Tongue (tissue), 2 donors: ENCODE data around the genes KRTAP5-7 and ANAPC15.

DNA sequence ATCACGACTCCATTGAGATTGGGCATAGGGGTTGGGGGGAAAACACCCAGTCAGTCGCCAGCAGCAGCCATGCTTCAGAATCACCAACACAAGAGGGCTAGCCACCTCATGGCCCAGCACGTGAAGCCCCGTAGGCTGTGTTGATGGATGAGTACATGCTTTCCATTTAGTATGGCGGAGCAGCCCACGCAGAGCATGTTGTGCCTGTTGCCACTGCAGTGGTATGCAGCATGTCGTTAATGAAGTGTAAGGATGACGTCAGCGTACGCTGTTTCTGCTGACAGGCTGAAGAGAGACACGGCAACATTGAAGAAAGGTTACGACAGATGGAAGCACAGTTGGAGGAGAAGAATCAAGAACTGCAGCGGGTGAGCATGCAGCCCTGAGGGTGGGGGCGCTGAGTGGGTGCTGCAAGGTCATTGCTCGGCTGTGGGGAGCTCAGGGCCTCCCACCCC lies 62.7 kb downstream of the PPFIA1 start:
- RAMPAGE, long total RNA = no peak

GRCh38 chr11:70383827-70385050 lies 14.1 kb upstream of the CTTN start:
- RAMPAGE, long total RNA = no peak

- RAMPAGE, long total RNA = no peak
Observed at GRCh38 chr11:70568437-70568938, 170.2 kb downstream of the CTTN start.

DNA sequence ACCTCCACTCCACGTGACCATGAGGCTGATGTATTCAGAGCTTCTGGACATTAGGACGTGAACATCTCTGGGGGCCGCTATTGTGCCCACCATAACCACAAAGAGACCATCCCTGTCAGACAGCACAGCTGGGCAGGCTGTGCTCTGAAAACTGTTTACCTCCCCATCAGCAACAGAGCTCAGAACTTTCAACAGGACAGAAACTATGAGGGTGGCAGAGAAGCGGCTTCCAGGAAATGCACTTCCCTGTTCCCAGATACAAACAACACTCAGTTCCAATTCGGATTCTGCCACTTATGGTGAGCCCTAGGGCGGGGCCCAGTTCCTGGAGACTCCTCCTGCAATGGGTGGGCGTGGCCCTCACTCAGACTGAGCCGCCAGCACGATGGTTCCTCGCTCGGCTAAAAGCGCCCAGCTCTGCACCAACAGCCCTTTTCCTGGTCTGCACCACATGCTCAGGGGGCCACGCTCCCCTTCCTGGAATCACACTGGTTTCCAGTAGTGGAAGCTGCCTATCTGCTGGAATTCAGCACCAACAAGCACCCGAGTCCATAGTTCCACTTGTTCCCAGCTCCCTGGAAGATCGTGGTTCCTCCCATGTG lies 314.1 kb downstream of the CTTN start:
- RAMPAGE, long total RNA = no peak

DNA sequence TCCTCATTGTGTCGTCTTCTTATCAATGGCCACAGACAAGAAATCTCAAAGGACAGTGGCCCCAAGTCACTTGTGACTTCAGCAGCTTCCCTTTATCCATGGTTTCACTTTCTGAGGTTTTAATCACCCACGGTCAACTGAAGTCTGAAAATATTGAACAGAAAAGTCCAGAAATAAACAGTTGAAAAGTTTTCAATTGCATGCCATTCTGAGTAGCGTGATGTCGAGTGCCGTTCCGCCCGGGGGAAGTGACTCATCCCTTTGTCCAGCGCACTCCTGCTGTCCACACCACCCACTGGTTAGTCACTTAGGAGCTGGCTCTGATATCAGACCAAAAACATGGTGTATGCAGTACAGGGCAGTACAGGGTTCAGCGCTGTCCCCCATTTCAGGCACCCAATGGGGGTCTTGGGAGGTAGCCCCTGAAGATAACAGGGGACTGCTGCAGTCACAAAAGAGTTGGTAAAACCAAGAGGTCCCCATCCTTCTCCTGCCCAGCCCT lies 389.9 kb downstream of the CTTN start:
- RAMPAGE, long total RNA = no peak

DNA sequence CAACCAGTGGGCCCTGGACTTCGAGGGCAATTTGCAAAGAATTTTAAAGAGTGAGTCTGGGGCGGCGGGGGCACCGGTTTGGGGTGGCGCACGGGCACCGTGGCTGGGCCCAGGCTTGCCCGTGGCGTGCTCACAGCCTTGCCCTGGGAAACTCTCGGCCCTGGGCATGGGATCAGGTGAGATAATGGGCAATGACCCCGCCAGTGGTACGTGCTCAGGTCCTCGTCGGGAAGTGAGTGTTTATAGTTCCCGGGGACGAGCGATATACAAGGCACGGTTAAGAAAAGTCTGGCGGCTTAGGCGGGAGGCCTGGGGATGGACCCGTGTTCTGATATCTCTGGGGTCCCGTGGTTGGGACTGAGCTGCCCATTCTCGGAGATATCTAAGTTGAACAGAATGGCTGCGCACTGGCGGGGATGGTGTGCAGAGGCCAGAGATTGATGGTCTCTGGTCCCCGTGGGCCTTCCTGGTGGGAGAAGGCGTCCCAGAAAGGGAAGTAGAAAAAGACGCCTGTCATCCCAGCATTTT lies 393 bp downstream of the NADSYN1 start:
- RAMPAGE, long total RNA = no peak

GRCh38 chr11:71526929-71527450 lies at the start of gene KRTAP5-7:
KRTAP5-7 (plus strand) TSS chr11:71527267.
- RAMPAGE, long total RNA = no peak

- RAMPAGE, long total RNA = no peak
Observed at GRCh38 chr11:71626330-71626697, 43.6 kb upstream of the KRTAP5-11 start.

DNA sequence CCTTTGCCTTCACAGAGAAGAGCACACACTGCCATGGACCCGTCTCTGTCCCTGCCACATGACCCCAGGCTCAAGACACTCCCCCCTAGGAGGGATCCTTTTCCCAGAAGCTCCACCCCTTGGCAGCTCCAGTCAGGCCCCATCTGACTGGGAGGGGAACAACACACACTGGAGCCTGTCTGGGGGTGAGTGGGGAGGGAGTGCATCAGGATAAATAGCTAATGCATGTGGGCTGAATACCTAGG lies 28.4 kb upstream of the DEFB108B start:
- RAMPAGE, long total RNA = no peak

DNA sequence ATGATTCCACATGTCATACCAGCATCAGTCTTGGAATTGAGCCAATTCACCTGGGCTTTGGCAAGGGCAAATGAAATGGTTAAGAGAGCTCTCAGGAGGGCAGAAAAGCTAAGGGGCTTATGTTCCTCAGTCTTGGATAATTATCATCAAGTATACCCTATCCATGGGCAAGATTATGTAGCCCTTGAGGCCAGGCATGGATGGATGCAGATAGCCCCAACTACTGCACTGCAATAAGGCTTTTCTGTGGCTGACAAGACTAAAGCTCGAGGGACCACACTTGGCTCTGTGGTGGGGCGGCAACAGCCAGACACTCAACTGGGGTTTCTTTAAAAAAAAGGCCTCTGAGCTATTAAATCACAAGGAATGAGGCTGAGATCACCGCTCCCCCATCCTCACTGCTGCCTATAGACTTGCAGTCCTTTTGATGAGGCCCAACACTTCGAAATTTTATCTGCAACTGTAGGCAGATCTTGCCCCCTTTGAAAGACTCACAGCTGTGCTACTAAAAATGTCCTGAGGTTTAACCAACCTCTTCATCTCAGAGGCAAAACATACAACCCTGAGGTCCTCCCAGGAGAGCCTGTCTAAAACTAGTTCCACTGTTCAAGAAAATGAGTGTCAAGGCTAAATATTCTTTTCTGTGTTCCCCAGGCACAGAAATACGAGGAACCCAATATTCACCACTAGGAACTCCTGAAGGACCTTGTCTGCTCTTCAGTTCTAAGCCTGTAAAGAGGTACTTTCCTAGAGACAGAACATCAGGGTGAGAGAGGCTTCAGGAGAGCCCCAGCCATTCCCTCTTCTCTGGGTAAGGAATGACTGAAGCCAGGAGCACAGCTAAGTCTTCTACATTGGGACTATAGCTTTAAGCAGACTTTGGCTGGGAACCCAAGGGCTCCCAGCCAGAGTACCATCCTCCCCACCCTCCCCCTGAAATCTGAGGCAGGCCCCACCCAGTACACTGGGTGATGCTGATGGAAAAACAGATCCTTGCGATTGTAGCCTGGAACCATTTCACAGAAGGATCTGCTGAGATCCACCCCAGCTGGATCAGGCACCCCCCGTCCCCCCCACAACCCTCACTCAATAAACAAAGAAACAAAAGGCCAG lies 39.4 kb downstream of the IL18BP start:
- RAMPAGE, long total RNA = no peak

GRCh38 chr11:72100128-72100875 lies 2.8 kb downstream of the LAMTOR1 start:
- RAMPAGE, long total RNA = no peak

DNA sequence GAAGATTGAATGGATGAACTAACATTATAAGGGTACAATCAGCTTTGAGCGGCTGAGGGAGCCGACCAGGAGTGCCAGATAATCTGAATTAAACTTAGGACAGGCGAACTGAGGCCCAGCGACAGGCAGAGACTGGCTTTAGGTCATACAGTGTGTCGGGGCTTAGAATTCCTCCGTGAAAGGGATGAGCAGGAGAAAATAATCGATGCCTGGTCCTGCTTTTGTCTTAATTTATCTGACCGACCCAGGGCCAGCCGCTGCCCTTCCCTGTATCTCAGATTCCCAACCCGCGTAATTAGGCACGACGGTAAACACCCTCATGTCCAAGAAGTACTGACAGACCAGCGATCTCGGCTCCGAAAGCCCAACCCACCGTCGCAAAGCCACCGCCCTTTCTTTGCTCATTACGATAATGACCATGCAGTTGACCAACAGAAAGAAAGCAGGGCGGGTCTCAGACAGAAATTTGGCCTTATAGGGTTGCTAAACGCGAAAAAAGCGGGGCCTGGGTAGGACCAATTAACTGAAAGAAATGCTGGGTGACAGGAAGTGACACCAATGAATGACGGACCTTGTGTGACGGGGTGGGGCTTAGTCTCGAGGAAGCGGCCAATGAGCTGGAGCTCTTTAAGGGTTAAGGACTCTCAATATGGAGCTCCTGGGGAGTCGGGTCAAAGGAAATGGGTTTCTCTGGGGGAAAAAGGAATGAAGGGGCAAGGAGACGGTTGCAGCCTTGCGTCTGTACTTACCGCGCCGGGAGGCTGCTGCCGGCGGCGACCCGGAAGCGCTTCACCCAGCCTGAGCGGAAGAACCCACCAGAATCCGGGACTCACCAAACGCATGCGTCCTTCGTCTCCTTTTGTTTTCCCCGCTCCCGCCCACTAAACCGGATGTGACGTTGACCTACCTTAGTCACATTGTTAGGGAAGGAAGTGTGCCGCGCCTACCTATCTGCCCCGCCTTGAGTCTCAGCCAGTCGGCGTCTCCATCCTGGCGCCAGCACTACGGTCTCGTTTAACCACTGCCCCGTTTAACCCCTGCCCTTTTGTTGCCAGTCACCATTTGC lies at the start of gene ANAPC15:
Gene ANAPC15 (minus strand): TSS at position 795 of the 1,066 bp plus-strand sequence.
- RAMPAGE, long total RNA = start-site peak on the minus strand centred at position 795 of the sequence, 65 bp wide, 290 and 71 reads in 2 replicates

GRCh38 chr11:72112967-72113242 lies 410 bp upstream of the ANAPC15 start:
- RAMPAGE, long total RNA = no peak

- RAMPAGE, long total RNA = no peak
Observed at GRCh38 chr11:72124444-72124904, 11.1 kb upstream of the FOLR3 start.

GRCh38 chr11:72208123-72208744 lies 8.4 kb upstream of the FOLR2 start:
- RAMPAGE, long total RNA = no peak

- RAMPAGE, long total RNA = no peak
Observed at GRCh38 chr11:72617273-72617950, 56.8 kb downstream of the PDE2A start.

- RAMPAGE, long total RNA = no peak
Observed at GRCh38 chr11:72618199-72618894, 55.9 kb downstream of the PDE2A start.

- RAMPAGE, long total RNA = no peak
Observed at GRCh38 chr11:72681000-72681932, 7.0 kb upstream of the PDE2A start.

DNA sequence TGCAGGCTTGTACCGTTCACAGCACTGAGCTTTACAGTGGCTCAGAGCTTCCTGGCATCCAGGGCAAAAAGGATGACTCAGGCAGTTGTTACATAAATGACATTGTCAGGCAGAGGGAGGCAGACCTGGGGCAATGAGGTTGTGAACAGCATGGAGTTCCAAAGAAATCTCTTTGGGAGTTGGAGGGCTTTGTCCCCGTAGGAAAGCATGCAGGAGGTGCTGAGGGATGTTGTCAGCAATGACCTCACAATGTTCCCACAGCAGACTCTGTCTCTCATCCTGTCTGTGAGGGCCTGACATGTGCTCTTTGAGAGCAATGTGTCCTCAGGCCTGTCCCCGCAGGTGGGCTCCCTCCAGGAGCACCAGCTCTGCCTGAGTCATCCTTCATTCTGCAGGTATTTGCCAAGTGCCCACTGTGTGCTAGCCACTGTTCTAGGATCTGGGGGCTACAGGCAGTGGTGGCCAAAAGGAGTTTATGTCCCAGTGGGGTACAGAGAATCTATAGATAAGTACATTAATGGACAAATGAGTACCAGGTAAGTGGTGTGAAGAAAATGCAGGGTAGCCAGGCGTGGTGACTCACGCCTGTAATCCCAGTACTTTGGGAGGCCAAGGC lies 26.0 kb upstream of the PDE2A start:
- RAMPAGE, long total RNA = no peak

DNA sequence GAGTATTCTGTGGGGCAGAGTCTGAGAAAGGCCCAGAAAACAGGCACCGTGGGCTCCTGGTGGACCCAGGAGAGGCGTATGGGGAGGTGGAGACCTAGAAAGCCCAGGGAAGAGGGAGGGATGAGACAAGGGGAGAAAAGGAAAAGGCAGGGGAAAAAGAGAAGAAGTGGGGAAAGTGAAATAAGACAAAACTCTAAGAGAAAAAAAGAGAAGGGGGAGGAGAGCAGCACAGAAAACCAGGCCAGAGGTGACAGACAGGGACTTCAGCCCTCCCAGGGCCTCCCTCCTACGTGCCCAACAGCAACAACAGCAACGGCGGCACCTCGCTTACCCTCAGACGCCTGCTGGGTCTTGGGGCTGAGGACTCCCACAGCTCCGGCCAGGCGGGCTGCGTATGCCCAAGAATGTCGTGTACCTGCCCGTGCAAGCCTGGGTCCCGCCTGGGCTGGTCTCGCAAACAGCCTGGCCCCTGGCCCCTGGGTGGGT lies 30.6 kb downstream of the ARAP1 start:
- RAMPAGE, long total RNA = no peak